ENCODE results near the genes CLIP2 and CASTOR2.

DNA sequence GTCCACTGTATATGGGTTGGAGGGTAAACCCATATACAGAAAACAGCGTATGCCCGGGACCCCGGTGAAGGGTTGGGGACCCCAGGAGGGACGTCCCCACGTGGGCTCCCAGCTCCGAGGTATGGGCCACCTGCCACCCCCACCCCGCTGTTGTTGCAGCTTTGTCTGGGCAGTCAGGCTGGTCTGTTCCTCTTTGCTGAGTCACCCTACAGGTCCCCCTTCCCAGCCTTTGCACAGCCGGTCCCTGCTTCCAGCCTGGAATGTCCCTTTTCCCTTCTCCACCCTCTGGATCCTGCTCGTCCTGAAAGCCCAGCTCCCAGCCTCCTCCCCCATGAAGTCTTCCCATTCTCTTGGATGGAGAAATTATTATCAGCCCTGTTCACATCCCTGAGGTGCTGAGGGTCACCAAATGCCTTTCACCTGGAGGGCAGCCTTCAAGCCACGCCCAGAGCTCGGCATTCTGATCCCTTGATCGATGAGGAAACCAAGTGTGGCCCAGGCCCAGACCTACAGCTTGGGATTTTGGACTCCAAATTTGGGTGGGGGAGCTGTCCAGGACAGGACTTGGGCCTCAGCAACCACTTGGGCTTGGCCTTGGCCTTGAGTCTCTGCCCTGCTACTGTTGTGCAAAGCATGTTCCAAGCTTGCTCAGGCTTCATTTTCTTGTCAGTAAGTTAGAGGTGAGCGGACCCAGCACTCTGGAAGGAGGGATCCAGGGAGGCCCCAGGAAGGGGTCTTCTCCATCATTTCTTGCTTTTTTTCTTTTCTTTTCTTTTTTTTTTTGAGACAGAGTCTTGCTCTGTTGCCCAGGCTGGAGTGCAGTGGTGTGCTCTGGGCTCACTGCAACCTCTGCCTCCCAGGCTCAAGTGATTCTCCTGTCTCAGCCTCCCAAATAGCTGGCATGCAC, 2.7 kb downstream of the CLDN4 start:
- PRO-cap: no peak

DNA sequence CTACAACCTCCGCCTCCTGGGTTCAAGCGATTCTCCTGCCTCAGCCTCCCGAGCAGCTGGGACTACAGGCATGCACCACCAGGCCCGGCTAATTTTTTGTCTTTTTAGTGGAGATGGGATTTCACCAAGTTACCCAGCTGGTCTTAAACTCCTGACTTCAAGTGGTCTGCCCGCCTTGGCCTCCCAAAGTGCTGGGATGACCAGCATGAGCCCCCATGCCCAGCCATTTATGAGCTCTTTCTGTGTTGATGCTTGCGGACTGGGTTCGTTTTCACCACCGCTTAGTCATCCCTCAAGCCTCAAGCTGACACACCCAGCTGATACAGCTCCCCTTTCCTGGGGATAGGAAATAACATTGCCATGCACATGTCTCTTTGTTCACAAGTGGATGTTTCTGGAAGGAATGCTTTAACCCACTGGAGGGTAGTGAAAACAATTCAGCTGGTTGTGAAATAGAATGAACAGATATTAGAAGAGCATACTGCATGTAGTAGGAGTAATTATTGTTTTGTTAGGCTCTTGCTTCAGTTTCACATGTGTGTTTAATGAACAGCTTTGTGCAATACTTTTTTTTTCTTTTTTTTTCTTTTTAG, 8.4 kb upstream of the METTL27 start:
- PRO-cap: no peak

- PRO-cap: no peak
Observed at GRCh38 chr7:73978867-73979565, 49.0 kb upstream of the ELN start.

DNA sequence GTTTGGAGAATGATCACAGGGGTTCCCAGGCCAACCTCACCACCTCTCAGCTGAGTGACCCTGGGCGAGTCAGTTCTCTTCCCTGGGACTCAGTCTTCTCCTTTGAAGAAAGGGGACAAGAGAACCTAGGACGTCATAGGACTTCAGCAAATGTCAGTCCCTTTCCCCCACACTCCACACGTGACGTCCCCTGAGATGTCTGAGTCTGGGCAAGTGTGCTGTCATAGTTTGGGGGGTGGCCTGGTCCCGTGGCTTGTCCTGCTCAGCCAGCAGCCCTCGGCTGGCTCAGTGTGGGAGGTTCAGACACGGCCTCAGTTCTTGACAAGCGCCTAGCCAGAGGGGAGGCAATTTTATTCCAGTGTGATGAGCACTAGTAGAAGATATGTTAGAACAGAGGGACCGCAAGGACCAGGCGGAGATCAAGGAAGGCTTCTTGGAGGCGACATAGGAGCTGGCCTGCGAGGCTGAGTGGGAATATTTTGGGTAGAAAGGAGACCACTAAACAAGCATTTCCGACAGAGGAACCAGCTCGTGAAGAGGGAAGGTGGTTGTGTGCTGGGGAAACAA, 43.2 kb upstream of the ELN start:
- PRO-cap: no peak

- PRO-cap: unidirectional peak, plus-strand start at chr7:74027106
Observed at GRCh38 chr7:74026540-74027206, 1.3 kb upstream of the ELN start.

DNA sequence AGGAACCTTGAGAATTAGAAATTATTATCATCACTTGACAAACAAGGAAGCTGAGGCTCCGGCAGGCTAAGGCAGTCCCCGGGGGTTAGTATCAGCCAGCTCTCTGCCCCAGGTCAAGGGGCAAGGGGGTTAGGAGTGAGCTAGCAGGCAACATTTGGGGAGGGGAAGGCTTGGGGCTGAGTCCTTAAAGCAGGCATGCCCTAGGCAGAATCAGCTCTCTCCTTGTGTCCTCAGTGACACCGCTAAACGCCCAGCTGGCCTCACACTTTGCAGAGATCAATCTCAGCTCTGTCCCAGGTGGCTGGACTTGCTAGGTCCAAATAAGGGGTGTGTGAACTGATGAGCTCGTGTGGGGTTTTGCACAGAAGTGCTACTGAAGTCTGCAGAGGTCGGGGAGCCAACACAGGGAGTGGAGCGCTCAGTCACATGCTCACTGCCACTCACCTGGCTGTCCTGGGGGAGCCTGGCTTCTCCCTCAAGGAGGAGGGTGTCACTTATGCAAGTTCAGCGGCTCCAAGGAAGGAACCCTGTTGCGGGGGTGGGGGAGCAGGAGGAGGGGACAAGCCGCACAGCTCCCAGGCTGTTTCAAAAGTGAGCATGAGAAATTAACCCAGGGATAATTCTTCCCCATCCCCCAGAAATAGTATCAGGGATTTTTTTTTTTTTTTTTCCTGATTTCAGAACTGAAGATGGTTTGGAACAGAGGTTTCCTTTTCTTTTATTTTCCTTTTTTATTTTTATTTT, 2.0 kb downstream of the ELN start:
- PRO-cap: no peak

DNA sequence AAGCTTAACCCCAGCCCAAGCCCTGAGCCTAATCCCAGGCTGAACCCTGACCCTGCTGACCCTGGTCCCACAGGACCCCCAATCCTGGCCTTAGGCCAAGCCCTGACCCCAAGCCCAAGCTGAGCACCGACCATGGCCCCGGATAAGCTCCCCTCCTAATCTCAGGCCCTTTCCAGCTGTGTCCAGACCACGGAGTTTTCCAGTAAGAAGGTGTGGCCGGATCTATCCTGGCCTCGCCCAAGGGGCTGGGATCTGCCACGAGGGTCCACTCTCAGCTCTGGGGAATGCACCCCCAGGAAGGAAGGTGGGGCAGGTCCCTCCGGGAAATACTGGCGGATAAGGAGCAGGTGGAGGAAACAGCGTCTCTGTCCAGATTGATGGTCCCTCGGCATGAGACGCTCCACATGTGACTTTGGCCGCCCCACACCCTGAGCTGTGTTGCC, 10.3 kb downstream of the ELN start:
- PRO-cap: no peak

DNA sequence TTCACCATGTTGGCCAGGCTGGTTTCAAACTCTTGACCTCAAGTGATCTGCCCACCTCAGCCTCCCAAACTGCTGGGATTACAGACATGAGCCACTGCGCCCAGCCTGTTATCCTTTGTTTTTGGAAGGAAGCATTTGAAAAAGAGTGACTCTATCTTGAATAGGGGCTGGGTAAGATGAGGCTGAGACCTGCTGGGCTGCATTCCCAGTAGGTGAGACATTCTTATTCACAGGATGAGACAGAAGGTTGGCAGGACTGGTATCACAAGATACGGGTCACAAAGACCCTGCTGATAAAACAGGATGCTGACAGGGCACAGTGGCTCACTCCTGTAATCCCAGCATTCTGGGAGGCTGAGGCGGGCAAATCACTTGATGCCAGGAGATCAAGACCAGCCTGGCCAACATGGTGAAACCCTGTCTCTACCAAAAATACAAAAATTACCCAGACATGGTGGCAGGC, 40.5 kb upstream of the EIF4H start:
- PRO-cap: no peak

GRCh38 chr7:74139303-74139528, 34.9 kb upstream of the EIF4H start:
- PRO-cap: no peak

DNA sequence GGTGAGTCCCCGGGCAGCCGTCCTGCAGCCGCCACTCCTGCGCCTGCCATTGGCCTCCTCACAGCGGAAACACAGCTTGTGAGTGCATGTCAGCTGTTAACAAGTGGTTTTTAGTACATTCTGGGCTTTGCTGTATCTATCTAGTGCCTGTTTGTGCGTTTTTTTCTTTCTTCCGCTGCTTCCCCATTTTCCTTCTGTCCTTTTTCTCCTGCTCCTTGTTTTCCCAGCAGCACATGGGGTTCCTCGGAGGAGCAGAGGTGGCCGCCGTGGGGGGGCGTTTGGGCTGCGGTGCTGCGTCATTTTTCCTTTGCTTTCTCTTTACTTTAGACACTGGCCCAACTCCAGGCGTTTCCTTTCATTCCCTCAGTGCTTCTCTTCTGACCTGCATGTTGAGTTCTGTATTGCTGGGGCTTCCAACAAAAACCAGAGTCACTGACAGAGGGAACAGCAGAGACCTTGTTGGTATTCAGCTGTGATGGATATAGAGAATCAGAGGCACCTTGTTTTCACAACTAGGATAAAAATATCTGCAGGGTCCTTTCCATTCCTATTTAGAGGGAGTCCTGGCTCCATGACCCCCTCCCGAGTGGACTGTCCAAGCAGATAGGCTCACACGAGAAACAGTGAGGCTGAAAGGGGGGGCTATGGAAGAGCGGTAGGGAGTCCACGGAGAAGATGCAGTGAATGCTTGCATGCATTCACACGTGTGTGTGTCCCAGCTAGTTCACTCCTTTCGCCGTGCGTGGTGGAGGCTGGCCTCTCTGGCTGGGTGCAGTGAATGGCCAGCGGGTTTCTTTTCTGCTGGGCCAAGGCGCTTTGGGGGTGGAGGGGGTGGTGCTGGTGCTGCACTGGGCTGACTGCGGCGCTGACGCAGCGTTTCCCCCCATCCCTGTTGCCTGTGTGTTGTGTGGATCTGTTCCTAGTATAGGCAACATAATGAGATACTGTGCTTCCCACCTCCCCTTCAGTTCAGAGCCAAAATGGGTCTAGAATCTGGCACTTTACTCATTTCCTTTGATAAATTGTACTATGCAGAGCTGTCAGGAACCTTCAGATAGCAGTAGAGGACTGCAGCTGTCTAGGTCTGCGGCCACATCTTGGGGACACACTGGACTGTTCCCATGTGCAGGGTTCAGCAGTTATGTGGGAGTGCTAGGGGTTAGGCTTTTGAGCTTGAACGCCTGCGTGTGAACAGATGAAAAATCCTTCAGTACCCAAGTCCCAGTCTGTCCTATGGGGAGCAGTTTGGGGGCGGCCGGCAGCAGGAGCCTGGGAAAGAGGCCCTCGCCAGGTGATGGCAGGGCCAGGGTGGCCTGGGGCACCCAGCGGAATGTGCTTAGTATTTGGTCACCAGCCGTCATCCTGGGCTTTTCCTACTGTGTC, 14.0 kb upstream of the LAT2 start:
- PRO-cap: no peak

DNA sequence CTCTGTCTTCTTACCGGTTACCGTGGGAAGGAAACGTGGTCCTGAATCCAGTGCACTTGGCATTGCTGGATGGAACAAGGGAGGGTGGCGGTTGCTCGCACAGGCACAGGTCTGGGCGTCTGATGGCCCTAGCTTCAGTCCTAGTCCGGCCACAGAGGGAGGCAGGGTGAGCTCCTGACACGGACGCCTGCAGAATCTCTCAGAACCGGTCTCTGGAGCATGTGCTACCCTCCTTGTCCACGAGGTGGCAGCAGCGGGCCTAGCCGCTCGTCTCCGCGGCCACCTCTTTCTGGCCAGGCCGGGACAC, 3.3 kb upstream of the LAT2 start:
- PRO-cap: no peak

- PRO-cap: bidirectional peak, plus-strand start at chr7:74289437, minus-strand start at chr7:74289290
Observed at GRCh38 chr7:74289066-74289999, at the start of gene CLIP2. Gene CLIP2, plus strand, starts transcription at chr7:74289407.

DNA sequence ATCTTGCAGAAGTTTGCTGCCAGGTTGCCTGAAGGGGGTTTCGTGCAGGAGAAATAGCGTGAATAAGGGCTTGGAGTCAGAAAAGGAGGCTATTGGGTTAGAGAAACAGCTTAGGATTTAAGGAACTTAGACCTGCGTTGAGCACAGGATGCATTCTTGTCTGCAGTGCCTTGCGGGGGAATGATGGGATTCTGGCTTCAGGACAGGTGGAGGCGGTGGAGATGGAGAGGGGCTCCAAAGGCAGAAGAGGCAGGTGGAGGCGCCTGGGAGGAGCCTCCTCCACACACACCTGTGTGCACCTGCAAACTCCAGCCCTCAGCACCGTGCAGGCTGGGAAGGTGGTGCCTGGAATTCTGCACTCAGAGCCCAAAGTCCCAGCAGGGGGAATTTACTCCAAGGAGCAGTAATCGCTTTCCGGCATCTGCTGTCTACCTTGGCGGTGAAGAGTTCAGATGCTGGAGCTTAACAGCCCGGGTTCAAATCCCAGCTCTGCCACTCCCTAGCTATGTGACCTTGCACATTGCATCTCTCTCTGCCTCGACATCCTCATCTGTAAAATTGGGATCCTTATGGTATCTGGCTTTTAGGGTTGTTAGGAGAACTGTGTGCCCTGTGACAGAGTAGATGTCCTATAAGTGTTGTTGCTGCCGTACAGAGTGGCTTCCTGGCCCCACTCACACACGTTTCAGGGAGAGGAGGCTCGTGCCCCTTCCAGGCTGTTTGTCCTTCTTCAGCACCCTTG, 1.9 kb downstream of the CLIP2 start:
- PRO-cap: no peak

- PRO-cap: no peak
Observed at GRCh38 chr7:74473166-74473538, 19.4 kb downstream of the GTF2IRD1 start.

DNA sequence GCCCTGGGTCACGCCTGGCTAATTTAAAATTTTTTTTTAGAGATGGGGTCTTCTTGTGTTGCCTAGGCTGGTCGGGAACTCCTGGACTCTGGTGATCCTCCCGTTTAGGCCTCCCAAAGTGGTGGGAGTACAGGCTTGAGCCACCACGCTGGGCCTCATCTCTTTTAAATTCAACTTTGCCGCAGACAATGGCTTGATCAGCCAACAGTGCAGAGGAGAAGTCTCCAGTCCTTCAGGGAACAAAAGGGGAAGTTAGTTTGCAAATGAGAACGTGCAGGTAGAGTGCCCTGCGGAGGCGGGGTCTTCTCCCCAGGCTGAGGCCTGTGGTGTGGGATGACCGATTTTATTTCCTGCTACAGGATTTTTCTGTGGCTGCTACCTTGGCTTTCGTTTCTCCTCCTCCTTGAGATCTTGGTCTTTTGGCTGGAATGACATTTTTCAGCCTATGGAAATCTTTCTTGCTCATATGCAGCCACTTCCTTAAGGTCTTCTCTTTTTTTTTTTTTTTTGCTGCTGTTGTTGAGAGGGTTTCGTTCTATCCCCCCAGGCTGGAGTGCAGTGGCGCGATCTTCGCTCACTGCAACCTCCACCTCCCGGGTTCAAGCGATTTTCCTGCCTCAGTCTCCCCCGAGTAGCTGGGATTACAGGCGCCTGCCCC, 2.3 kb downstream of the GTF2I start:
- PRO-cap: no peak

- PRO-cap: no peak
Observed at GRCh38 chr7:74728655-74729156, 45.1 kb upstream of the NCF1 start.

DNA sequence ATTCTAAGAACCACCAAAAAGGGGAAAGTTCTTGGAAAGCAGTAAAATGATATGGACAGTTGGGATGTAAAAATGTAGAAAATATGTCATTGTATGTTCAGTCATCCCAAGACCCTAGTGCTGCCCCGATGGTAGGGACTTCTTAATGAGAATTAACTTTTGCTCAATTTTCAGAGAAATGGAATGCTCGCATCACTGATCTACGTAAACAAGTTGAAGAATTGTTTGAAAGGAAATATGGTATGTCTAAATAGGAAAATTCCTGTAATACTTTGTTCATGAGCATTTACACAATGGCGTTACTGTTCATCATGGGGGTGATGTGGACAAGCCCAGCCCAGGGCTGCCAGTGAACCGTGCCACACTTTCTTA, 43.8 kb upstream of the NCF1 start:
- PRO-cap: no peak

DNA sequence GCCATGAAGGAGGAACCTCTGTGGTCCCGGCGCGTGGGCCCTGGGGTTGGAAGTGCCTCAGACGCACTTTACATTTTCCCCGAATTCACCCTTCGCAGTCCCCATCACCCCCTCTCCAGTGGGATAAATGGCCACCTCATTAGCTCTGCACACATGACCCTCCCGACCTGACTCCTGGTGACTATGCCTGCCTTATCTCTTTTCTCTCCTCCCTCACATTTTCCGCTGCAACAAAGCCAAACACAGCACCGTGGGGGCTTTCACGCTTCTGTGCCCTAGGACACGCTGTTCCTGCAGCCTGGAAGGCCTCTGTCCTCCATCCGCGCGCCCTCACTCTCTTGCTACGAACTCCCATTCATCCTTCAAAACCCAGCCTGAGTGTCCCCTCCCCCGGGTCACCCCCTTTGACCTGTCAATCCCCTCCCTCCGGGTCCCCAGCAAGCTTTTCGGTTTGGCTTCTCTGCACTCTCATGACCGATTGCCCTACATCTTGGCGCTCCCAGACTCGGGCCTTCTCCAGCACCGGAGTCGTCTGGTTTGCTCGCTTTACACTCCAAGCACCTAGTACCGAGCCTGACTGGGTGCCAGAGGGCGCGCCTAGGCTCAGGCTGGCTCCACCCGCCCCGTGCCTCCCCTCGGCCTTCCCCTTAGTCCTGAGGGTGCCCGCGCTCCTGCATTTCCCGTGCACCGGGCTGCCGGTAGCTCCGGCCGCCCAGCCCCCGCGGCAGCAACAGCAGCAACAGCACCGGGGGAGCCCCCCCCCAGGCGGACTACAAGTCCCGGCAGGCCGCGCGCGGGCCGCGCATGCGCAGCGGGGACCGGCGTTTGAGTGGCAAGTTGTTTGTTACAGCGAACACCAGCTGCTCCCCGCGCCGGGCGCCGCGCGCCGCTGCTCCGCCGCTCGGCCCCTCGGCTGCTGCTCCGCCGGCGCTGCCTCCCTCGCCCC, at the start of gene CASTOR2:
Gene CASTOR2, plus strand, starts transcription at position 859 of the 946 bp plus-strand sequence.
- PRO-cap: no peak

GRCh38 chr7:74964793-74965184, 284 bp downstream of the CASTOR2 start:
- PRO-cap: no peak

DNA sequence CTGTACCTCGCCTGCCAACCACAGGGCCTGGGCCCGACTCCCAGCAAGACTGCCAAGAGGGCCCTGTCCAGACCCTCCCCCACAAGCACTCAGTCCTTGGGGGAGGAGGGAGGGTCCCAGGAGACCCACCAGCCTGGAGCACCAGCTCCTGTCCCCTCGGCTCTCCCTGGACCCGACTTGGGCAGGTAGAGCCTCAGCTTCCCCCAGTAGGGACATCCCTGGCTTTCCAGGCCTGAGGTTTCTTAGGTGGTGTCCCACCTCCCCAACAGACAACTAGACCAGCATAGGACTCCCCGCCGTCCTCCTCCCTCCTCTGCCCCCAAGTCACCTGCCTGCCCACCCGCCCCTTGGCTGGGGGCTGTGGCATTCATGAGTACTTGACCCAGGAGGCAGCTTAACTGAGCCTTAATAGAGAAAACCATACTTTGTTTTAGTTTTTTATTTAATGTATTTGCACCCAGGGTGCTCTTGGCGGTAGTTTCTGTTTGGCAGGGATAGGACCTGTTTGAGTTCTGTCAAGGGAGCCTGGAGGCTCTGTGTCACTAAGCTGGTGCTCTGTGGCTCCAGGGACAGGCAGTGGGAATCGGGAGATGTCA, 48.2 kb downstream of the RCC1L start:
- PRO-cap: no peak